Tibial nerve (tissue), 3 donors: ENCODE measurements around a stretch of chr1.

DNA sequence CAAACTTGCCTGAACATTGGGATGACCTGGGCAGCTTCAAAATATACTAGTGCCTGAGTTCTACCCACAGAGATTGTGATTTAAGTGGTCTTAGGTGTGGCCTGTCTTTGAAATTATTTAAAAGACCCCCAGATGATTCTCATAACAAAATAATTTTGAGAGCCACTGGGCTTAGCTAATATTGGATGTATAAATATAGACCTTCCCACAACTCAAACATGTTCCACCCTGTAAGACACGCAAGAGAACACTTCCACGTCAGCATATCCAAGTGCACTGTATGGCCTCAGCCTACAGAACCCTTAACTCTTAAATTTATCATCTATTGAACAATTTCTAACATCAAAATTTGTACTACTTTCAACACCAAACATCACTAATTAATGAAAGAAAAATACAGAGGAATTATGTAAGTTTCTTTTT is 2.4 kb downstream of the FAM177B start:
- PRO-cap = no peak
- RAMPAGE, long total RNA, 3 experiments = no peak in any of the 3 experiments

GRCh38 chr1:222890686-222891509 is 76.1 kb downstream of the DISP1 start:
- PRO-cap = no peak
- RAMPAGE, long total RNA, 3 experiments = start-site peak on the plus strand in 1 of 3 experiments, at chr1:222890972-222891101 at its widest, 11 reads per replicate

DNA sequence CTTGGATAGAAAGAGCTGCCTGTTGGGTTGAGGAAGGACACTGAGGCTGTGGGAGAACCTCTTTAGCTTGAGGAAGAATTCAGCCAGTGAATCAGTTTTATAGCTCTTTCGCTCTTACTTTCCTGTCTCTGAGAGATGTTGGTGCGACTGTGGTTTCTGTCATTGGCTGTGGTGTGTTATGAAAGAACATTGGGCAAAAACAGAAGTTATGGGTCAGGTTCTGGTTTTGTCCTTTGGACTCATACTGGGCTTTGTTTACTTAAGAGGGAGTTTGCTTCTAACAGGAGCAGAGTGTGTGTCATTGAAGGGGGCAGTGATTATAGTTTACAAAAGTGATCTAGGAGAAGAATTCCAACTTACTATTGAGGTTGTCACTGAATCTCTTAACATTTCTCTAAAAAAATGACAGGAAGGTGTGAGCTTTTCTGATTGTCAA is 97.0 kb downstream of the TLR5 start:
- PRO-cap = no peak
- RAMPAGE, long total RNA, 3 experiments = no peak in any of the 3 experiments

DNA sequence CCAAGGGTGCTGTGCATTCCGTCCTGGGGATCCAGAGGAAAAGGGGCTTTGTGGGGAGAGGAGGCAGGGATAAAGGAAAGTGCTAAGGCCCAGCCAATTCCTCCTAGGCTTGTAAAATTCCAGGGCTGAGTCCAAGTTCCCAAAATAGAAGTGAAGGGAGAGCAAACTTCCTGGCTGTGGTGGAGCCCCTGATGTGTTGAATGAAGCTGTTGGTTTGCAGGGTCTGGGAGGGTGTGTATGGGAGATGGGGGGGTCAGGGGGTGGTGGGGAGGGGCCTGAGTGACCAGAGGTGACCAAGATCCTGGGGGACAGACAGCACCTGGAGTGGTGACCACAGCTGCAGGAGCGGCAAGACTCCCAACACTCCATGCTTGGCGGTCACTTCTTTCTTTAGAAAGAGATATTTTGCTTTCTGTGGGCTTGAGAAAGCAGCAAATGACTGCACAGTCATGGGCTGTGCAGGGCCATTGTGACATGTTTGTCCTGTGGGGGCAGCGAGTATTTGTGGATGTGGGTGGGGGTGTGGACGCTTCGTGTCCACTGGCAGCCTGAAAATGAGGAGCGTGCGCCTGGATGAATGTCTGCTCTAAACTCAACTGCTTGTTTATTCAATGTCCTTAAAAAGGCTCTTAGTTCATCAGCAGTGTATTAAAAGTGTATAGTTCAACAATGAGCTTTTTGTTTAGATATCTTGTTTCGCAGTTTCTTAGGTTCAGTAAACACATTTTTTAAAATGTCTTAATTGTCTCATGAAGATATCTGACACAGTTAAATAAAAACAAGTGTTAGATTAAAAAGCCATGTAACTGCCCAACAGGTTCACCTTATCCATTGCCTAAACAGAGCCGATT is 68.2 kb downstream of the TLR5 start:
- PRO-cap = unidirectional peak, minus-strand start at position 392 of the sequence
- RAMPAGE, long total RNA, 3 experiments = no peak in any of the 3 experiments

DNA sequence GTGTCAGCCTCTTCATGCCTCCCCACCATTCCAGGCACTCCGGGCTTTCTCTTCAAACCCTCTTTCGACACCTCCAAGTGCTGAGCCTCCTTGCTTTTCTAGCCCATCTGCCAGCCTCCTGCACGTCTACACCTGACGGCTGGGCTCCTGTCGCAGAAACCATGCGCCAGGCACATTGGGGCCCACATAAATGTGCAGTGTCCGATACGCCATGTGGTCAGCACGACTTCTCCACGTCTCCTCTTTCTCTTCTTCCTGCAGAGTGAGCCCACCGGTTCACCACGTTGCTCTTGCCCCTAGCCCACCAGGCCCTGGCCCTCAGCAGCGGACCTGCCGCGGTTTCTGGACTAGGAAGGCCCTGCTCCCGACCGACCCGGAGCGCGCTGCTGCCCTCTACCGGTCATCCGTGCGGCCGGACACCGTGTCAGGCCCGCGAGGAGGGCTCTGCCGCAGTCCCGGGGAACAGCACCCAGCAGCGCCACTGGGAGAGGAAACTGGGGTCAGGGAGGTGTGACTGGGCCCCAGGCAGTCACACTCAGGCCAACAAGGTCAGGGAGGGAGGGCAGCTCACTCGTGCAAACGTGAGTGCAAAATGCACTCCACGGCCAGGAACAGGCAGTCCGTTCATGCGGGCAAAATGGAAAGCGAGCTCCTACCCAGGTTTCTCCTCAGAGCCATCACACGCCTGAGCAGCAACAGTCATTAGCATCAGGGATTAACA is 13.8 kb downstream of the TLR5 start:
- PRO-cap = no peak
- RAMPAGE, long total RNA, 3 experiments = start-site peak on the minus strand in 1 of 3 experiments, centred at position 169 of the sequence, 12 reads per replicate

DNA sequence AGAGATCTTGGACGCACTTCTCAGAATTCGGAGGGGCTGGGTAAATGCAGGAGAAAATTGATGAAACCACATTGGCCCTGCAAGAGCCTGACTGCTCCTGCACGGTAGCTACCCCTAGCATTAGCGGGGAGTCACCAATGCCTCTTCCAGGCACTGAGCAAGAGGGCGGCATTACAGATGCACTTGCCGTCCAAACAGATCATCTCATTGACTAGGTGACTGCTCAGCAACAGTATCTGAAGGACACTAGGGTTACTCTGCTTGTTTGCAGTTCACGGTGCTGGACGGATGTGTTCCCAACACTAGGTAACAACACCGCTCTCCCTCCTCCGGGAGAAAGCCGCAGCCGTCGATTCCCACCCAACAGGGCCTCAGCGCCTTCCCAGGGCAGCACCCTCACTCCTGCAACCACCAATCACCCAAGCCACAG is 939 bp downstream of the TLR5 start:
- PRO-cap = no peak
- RAMPAGE, long total RNA, 3 experiments = no peak in any of the 3 experiments

DNA sequence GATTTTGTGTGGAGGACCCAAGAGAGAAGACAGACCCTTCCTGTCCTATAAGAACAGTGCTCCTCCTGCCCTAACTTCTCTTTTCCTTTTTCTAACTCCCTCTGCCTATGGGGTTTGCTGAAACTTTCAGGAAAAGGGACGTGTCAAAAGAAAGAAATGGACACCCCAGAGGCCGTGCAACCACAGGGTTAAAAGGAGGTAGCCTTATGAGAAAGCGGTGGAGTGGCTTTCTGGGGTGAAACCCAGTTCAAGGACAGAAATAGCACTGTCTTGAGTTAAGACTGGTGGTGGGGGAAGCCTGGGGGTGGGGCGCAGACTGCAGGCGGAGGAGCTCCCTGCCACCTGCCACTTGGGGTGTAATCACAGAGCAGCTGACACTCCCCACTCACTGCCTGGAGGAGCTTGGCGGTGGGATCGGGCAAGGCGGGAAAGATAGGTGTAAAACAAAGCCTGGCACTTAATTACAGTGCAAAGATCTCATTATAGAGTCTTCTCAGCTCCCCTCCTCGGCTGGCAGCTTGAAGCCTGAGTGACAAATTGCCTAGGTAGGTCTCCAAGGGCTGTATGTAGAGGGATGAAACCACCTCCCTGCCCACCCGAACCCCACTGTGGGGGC is 759 bp upstream of the TLR5 start:
- PRO-cap = no peak
- RAMPAGE, long total RNA, 3 experiments = no peak in any of the 3 experiments

DNA sequence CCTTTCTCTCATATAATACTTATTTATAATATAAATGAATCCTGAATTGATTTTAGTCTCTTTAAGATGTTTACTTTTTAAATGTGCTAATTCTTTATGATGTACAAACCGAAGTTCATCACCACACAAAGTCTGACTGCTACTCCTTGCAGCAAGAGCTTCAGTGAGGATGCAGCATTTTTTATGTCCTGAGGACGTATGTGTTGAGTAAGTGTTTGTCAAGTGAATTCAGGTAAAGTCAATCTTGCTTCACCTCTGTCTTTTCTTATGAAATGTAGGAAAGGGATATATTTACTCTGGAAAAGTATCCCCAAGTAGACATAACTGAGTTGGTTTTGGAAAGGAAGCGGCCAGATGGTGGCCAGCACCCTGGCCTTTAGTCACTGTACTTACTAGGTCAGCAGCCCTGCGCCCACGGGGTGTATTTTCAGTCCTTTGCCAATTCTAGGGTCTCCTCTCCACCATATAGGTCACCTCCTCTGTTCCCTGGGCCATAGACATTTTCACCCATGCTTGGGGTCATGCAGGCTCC is 75.2 kb downstream of the SUSD4 start:
- PRO-cap = no peak
- RAMPAGE, long total RNA, 3 experiments = no peak in any of the 3 experiments

GRCh38 chr1:223400788-223401714 is 7.8 kb downstream of the CCDC185 start:
- PRO-cap = no peak
- RAMPAGE, long total RNA, 3 experiments = no peak in any of the 3 experiments

DNA sequence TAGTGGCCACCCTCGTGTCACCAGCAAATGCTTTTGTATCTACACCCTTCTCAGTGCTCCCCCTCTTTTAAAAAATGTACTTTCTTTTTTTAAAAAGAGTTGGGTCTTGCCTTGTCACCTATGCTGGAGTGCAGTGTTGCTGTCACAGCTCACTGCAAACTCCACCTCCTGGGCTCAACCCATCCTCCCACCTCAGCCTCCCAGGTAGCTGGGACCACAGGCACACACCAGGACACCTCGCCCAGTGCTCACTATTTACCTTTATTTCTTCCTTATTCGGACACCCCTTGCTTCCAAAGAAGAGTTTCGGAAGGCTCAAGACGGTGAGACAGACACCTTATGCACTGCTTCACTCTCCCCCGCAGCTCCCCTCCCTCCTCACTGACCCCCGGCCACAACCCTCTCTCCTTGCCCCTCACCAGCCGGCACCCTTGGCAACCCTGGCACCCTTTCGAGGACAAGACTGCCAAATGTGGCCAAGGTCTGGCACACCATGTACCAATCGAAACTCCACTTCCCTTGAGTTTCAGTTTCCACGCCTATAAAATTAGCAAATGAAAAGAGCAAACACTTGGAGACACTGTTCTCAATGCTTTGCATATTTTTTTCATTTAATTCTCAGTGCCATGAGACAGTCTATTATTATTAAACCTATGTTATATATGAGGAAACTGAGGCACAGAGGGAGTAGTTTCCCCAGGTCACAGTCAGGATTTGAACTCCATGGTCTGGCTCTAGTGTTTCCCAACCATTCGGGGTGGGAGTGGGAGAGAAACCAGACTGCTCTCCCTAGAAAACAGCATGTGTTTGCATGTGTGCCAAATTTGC is 22.1 kb downstream of the CAPN2 start:
- PRO-cap = no peak
- RAMPAGE, long total RNA, 3 experiments = no peak in any of the 3 experiments

GRCh38 chr1:223748175-223748669 is 35.9 kb downstream of the CAPN2 start:
- PRO-cap = no peak
- RAMPAGE, long total RNA, 3 experiments = no peak in any of the 3 experiments

DNA sequence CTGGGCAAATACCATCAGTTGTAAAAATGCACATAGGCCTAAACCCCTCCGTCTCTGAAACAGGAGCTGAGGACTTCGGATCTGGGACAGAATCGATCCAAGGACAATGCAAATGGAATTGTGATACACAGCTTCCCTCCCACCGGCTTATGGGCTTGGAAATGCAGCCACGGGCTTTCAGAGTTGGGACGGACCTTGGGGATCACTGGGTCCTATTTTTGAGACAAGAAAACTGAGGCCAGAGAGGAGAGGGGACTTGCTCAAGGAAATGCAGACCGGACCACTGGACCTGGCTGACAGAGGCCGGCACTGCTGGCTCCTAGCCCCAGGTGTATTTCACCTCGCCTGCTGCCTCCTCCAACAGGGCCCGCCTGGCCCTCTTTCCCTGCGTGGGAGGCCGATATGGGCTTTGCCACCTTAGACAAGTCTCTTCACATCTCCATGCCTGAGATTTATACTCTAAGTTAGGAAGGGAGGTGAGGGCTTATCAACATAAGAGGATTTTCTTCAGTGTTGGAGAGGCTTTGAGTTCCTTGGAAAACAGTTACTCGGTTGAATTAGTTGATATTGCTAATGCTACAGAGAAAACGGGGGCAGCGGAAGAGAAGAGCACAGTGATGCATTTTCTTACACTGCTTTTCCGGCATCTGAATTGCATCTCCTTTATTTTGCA is 44.5 kb downstream of the CAPN2 start:
- PRO-cap = no peak
- RAMPAGE, long total RNA, 3 experiments = no peak in any of the 3 experiments

GRCh38 chr1:223804067-223804606 is 41.6 kb downstream of the TP53BP2 start:
- PRO-cap = no peak
- RAMPAGE, long total RNA, 3 experiments = no peak in any of the 3 experiments

- PRO-cap = no peak
- RAMPAGE, long total RNA, 3 experiments = no peak in any of the 3 experiments
Measured at GRCh38 chr1:223834686-223835471, 10.9 kb downstream of the TP53BP2 start.

- PRO-cap = no peak
- RAMPAGE, long total RNA, 3 experiments = no peak in any of the 3 experiments
Measured at GRCh38 chr1:223998329-223999086, 115.4 kb upstream of the FBXO28 start.

DNA sequence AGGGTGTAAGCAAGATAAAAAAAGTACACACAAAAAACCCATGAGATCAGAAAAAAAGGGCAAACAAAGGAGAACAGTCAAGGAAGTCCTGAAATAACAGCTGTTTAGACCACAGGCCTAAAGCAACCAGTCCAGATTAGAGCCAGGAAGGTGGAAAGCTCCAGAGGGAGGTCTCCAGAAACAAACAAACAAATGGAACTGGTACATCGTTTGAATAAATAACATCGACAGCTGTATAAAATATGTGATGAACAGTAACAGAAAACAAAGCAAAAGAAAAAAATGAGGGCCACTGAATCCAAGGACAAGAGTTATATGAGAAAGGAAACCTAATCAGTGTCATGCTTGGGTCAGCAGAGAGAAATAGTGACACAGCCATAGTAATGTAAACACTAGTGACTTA is 67.5 kb downstream of the NVL start:
- PRO-cap = no peak
- RAMPAGE, long total RNA, 3 experiments = no peak in any of the 3 experiments

DNA sequence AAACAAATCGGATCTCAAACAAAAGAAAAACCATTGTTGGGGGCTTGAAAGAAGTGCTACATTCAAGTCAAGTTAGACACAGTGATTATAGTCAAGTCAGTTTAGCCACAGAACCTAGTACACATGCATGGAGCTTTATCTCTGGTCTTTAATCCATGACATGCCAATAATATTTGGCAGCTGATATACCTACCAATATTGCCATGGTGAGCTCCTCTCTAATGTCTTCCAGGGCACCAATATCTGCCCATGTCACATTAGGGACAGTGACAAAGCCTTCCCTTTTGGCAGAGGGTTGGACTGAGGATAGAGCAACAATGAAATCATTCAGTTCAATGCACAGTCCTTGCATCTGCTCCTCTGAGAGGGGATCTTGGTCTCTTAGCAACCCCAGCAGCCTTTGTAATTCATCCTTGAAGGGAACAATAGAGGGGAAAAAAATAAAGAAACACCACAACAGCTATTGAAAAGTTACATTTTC is 42.4 kb downstream of the NVL start:
- PRO-cap = no peak
- RAMPAGE, long total RNA, 3 experiments = no peak in any of the 3 experiments

DNA sequence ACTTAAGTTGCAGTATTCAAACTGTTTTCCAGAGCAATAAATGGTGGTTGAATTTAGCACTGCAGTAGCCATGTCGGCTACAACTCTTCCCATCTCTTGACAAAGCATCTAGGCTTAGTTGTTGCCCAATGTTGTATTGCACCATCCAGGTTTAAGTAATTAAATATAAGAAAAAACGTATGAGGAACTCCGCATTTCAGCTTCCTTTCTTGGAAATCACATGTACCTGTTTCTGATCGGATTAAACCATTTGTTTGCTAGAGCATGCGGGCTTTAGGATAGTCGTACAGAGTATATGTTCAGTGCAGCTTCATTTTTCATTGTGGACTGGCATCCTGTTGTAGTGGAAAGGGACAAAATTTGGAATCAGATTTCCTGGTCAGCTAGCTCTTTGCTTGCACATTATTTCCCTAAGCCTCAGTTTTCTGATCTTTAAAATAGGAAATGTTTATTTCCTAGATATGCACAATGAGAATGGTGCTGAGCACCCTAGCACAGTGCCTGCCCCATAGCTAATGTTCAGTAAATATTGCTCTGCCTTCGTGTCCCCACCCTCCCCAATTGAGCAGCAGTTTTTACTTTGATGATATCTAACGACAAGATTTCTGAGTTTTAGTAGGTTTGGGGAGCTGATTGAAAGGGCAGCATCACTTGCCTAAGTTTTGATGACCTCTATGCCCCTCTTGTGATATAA is 1.2 kb downstream of the CNIH4 start:
- PRO-cap = no peak
- RAMPAGE, long total RNA, 3 experiments = no peak in any of the 3 experiments

- PRO-cap = no peak
- RAMPAGE, long total RNA, 3 experiments = no peak in any of the 3 experiments
Measured at GRCh38 chr1:224387872-224388592, 31.4 kb downstream of the CNIH4 start.

DNA sequence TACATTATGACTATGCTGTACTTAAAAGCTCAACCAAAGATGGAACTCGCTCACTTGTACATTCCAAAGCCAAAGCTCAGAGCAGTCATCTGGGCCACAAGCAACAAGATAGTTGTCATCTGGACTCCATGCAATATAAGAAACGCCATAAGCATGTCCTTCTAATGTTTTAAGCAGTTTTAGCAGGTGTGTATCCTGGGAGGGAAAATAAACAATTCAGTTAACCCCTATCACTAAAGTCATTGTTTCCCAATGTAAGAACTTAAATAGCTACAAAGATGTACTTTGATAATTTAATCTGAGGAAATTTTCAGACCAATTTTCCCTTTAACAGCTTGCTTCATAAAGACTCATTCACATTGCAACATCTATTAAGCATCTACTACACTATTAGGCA is 30.2 kb downstream of the WDR26 start:
- PRO-cap = no peak
- RAMPAGE, long total RNA, 3 experiments = no peak in any of the 3 experiments